WTC11 (cell line): ENCODE results near the genes AKR1C1 and ASB13.

DNA sequence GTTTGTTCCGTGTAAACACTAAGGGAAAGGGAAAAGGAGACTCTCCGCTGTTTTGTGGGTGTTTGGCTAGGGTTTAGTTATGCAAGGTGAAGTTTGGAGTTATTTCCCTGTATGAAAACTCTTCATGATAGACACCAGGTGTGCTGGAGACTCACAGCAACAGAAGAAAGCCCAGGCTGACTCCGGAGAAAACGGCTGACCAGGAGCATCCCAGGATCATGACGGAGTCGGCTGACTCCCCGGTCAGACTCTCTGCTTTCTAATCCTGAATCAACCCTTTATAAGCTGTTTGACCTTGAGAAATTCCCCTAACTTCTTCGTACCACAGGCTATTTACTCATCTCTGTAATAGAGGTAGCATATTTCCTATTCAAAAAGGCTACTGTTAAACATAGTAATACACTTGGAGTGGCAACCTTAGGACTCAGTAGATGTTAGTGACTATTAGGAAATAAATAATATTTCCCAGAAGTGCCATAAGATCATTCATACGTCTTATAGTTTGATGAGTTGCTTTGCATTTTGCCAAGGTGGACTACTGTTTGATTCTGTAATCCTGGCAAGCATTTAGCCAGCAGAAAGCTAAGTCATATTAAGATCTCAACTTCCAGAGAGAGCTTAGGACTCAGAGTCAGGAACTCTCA is 94.3 kb upstream of the KLF6 start:
- PRO-cap = no peak

GRCh38 chr10:4067262-4068259 is 282.6 kb upstream of the KLF6 start:
- PRO-cap = no peak

- PRO-cap = no peak
Measured at GRCh38 chr10:4080159-4080539, 295.1 kb upstream of the KLF6 start.

- PRO-cap = no peak
Measured at GRCh38 chr10:4498691-4499435, 327.1 kb upstream of the AKR1E2 start.

DNA sequence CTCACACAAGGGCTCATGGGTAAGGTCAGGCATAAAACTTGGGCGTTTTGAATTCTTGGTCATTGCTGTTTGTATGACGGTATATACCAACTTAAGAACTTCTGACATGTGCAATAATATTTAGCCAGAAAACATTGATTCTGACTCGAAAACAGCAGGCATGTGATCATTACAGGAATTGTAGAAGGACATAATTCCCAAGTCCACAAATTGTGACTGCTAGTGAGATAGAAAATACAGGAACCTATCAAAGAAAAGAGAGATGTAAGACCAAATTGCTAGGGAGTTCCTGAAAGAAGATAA is 202.5 kb upstream of the AKR1E2 start:
- PRO-cap = no peak

GRCh38 chr10:4820660-4821393 is 5.2 kb upstream of the AKR1E2 start:
- PRO-cap = no peak

DNA sequence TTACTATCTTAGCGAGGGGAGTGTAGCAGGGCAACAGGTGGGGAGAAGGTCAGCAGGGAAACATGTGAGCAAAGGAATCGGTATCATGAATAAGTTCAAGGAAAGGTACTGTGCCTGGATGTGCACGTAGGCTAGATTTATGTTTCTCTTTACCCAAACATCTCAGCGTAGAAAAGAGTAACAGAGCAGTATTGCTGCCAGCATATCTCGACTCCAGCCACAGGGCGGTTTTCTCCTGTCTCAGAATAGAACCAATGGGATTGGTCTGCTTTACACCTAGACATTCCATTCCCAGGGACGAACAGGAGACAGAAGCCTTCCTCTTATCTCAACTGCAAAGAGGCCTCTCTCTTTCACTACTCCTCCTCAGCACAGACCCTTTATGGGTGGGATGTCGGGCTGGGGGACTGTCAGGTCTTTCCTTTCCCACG is 60.1 kb upstream of the AKR1C1 start:
- PRO-cap = no peak

DNA sequence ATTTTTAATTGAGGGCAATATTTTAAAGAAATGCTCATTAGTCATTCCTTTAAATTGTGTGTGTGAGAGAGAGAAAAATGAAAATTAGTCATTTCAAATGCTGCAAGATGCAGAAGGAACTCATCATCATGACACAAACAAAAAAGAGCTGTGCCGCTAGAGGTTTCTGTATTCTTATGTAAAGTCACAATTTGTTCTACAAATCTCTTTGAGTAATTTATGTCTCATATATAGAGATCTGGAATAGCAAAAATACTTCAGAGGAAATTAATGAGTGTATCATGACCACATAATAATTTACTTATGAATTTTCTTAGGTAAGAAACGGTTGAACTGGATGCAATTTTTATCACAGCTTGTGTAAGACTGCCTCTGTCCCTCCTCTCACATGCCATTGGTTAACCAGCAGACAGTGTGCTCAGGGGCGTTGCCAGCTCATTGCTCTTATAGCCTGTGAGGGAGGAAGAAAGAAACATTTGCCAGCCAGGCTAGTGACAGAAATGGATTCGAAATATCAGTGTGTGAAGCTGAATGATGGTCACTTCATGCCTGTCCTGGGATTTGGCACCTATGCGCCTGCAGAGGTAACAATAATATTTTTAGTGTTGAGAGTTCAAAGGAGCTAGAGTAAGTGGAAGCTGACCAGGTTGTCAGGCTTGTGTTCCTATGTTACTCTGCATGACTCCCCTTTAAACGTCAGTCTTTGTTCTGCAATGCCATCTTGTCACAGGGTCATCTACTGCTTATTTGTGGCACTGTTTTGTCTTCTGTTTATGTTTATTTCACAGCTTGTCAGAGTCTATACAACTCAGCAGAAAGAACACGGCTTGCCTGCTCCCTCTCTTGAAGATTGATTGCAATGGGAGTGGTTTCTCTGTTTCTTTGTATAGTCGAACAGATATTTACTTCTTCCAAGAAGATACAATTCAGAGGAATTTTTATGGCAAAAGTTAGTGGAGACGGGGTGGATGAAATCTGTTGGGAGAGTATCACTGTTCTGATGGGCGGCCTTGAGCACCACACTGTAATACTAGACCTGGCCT is at the start of gene AKR1C1:
Gene AKR1C1, plus strand, starts transcription at position 471 of the 1,043 bp plus-strand sequence.
- PRO-cap = unidirectional peak, plus-strand start at position 473 of the sequence

- PRO-cap = no peak
Measured at GRCh38 chr10:5095234-5095570, 988 bp downstream of the AKR1C3 start.

DNA sequence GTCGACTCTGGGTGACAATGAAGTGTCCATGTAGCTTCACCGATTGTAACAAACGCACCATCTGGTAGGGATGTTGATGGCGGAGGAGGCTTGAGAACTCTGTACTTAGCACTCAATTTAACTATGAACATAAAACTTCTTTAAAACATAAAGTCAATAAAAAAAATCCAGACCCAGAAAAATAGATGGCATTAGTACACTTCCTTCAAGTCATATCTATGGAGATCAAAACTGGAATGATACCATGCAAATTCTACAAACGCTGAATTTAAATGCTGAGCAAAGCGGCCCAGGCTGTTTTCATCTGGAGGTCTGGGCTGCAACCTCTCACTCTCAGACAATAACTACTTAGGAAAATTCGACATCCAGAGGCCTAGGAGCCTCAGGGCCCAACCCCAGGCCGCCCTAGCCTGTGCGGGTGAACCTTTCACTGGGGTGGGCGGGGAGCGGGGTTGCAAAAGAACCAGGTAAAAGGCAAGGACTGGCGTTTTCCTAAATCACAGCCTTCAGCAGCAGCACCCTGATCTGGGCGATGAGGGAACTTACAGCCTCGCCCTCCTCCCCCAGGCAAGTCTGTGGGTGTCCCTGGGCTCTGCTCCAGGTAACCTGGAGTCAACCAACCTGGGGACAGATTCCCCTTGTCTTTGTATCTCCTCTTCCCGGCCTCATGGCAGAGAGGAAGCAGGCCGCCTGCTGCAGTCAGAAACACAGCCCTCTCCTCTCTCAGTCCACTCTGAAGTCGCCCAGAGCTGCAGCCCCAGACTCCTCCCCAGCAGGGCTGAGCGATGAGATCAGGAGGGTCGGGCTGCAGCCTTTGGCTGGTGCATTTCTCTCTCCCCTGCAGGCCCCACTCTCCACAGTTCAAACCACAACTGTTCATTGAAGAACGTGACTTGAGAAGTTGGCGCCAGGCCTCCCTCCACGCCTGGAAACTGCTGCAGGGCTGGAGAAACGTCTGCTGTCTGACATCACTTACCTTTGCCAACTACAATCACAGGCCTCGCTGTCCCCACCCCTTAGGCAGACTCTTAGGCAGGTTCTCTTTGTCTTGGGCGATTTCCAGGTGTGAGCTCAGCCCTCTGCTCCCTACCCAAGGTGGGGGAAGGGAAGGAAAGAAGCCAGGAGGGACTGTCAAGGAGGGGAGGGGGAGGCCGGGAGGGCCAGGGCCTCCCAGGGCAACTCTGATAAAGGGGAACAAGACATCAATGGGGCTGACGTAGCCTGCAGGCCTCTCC is 33.2 kb downstream of the CALML5 start:
- PRO-cap = bidirectional peak, plus-strand start at position 726 of the sequence, minus-strand start at position 735 of the sequence; bidirectional peak, plus-strand start at position 1,187 of the sequence, minus-strand start at position 964 of the sequence

DNA sequence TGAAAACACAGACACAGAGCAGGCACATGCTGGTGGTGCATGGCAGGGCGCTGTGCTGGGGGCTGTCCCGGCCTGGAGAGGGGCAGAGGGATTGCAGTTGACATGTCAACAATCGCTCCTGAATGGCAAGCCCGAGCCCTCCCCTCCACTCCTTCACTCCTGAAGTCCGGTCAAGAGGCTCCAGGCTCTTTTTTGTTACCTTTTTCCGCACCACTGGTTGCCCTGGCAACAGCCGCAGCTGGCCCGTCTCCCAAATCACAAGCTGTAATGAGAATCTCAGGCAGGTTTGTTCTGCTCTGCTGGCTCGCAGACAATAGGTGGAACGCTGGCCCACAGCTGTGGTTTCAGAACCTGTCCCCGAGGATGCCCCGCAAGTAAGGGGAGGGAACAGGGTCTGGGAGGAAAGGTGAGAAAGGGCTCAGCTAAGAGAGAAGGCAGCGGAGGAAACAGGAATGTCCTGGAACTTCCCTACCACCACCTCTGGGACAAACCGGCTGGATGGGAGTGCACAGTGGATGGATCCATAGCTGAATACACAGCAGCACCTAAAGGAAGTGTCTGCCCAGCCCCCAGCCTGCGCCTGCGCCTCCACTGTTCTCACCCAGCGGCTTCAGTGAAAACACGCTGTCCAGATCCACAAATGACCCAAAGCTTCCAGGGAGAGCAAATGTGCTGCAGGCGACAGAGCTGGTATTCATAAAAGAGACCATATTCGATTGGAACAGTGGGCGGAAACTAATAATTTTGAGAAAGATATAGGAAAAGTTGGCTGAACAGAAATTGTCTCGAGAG is 58.9 kb downstream of the CALML3 start:
- PRO-cap = no peak

- PRO-cap = no peak
Measured at GRCh38 chr10:5634766-5635296, 31.6 kb downstream of the ASB13 start.

DNA sequence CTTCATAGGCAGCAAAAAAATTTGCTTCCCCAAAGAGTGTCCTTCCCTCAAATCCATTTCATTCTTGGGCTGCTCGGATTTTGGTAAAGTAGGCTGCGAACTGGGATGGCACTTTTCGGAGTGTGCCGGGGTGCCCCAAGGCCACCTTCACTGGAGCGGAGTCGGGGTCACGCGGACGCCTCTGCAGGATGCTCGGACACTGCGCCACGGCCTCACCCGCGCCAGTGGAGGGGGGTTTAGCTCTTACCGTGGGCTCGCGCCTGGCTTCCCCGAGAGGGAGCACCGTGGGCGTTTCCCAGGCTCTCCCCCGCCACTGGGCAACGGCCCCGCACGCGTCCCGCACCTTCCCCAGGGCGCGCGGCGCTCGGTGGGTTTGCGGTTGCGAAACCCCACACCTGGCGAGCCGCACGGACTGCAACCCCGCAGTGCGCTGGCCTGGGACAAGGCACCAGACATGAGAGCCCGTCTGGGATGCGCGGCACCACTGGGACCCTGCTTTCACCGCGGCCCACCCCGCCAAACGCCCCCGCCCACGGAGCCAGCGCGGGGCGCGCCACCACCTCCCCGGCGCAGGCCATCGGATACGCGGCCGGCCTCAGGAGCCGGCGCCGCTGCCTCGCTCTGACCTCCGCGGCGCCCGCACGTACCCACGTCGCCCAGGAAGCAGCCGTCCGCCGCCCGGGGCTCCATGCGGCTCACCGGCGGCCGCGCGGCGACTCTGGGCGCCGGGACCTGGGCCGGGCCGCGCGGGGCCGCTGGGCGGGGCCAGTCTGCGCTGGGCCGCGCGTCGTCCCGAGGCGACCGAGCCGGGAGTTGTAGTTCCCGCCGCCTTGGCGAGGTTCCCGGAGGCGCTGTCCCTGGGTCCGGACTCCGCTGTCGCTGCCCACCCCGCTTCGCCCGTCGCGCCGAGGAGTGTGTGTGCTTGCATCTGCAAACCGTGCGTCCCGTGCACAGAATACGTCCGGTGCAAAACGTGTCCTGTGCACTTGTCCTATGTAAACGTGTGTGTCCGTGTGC is at the start of gene ASB13:
Gene ASB13, minus strand, starts transcription at position 734 of the 1,017 bp plus-strand sequence.
- PRO-cap = bidirectional peak, plus-strand start at position 896 of the sequence, minus-strand start at position 720 of the sequence

- PRO-cap = bidirectional peak, plus-strand start at chr10:5685369, minus-strand start at chr10:5685289
Measured at GRCh38 chr10:5684927-5685852, 552 bp downstream of the TASOR2 start.

DNA sequence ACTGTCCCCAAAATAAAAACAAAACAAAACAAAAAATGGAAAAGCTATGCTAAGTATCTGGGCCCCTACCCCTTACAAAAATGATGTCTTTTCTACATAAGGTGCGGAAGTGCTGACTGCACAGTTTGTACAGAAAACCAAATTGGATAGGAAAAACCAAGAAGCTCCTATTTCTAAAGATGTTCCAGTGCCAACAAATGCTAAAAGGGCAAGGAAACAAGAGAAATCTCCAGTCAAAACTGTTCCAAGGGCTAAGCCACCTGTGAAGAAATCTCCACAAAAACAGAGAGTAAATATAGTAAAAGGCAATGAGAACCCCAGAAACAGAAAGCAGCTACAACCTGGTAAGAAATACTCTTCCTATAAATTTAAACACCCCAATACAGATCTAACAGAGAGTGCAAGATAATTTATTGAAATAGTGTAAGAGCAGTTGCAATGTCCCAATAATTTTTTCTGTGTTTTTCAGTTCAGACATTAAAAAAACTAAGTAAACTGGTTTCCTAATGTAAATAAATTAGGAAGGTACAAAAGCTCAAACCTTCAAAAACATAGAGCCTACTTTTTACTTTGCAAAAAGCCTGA is 50.7 kb downstream of the TASOR2 start:
- PRO-cap = no peak

DNA sequence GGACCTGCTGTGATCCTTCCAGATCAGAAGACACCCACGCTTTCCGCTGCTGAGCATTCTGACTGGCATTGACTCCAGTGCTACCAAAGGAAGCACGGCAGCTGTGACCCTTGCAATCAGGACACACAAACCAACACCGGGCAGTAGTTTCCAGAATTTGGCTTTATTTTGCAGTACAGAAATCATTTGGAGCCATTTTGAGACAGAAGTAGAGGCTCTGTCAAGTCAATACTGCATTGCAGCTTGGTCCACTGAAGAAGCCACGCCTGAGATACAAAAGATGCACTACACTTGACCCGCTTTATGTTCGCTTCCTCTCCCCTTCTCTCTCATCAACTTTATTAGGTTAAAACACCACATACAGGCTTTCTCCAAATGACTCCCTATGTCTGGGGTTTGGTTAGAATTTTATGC is 48.1 kb downstream of the GDI2 start:
- PRO-cap = no peak

DNA sequence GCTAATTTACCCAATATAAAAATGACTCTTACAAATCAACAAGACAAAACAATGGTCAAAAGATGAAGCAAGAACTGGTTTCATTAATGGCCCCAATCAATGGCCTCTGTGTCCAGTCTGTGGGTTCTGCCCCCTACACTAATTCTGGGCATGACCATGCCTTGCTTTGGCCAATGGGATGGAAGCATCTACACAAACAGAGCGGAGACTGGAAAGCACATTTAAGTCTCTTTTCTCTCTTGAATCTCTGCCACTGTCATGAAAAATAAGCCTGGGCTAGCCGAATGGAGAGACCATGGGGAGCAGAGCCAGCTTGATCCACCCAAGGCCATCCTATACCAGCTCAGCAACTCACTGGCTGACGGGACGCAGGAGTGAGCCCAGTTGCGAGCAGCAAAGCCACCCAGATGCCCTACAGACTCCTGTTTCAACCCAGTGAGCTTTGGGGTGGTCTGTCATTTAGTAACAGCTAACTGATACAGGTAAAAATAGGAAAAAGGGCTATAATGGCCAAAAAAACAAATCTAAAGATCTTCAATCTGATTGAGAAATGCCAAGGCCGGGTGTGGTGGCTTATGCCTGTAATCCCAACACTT is 30.8 kb downstream of the ANKRD16 start:
- PRO-cap = no peak

GRCh38 chr10:5885599-5886215 is 4.0 kb downstream of the ANKRD16 start:
- PRO-cap = no peak

- PRO-cap = bidirectional peak, plus-strand start at chr10:5889060, minus-strand start at chr10:5888970
Measured at GRCh38 chr10:5888603-5889583, 800 bp downstream of the ANKRD16 start.

GRCh38 chr10:5905731-5906686 is 16.0 kb downstream of the FBH1 start:
- PRO-cap = no peak